Skeletal muscle cell (primary cell): ENCODE results near the gene LBP.

GRCh38 chr20:38346214-38347277, at the start of gene LBP:
TSS of gene LBP (plus strand) at chr20:38346482.
- RRBS, result no CpG with 5 or more reads among the region's 15 CpGs

GRCh38 chr20:38354925-38355665, 8.8 kb downstream of the LBP start:
- RRBS, result 66% methylated on average over 2 of the region's 15 CpGs

- RRBS, result no CpG with 5 or more reads among the region's 7 CpGs
Observed at GRCh38 chr20:38357579-38358005, 11.3 kb downstream of the LBP start.

DNA sequence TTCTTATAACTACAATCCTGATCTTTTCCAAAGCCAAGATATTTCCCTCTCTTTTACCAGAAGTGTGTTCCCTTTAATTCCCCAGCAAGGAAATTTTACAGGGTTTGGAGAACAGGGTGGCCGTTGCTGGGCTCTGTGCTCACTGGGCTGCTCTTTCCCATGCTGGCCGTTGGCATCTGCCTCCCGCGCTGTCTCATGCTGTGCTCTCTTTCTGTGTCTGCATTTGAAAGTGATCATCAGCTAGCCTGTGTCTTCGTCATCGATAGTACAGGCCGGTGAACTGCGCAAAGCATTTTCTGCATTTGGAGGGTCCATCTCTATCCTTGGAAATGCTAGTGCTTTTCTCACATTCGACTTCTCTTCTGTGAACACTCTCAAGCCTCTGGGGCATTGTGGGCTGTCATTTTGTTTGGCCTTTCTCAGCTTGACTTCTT, 30.8 kb upstream of the RALGAPB start:
- RRBS, result no CpG with 5 or more reads among the region's 9 CpGs

- RRBS, result no CpG with 5 or more reads among the region's 12 CpGs
Observed at GRCh38 chr20:38808898-38809729, 3.6 kb downstream of the PPP1R16B start.

- RRBS, result no CpG with 5 or more reads among the region's 4 CpGs
Observed at GRCh38 chr20:38842603-38843280, 37.2 kb downstream of the PPP1R16B start.

DNA sequence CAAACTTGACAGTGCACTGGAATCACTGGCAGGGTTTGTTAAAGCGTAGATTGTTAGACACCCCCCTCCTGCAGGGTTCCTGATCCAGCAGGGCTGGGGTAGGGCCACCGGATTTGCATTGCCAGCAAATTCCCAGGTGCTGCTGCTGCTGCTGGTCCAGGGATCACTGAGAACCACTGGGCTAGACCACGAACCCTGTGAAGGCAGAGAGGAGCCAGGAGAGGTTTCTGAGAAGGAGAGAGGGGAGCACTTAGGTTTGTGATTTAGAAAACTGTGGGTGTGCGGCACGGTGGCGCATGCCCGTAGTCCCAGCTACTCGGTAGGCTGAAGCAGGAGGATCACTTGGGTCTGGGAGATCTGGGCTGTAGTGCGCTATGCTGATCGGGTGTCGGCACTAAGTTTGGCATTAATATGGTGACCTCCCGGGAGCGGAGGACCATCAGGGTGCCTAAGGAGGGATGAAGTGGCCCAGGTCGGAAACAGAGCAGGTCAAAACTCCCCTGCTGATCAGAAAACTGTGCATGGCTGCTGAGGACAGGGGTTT, 53.7 kb upstream of the FAM83D start:
- RRBS, result no CpG with 5 or more reads among the region's 14 CpGs

- RRBS, result no CpG with 5 or more reads among the region's 7 CpGs
Observed at GRCh38 chr20:38883991-38884328, 42.3 kb upstream of the FAM83D start.

DNA sequence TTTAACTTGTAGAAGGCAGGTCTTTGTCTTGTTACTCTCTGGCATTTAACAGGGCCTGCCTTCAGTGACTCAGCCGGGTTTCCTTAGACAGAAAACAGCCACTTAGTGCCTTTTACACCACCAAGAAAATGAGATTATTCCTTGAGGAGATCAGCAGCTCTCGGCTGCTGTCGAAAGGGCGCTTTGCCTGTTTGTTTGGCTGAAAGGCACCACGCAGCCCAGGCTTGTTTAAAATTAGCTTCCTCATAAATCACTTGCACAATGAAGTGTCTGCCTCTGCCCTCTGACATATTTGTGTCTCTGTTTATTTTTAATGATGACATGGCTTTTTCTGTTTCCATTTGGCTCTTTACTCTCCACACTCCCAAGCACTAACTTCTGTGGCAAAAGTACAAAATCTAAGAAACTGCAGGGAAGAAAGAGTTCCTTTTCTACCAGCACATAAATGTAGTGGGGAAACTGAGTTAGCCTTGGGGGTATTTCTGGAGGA, 702.5 kb downstream of the MAFB start:
- RRBS, result no CpG with 5 or more reads among the region's 5 CpGs

DNA sequence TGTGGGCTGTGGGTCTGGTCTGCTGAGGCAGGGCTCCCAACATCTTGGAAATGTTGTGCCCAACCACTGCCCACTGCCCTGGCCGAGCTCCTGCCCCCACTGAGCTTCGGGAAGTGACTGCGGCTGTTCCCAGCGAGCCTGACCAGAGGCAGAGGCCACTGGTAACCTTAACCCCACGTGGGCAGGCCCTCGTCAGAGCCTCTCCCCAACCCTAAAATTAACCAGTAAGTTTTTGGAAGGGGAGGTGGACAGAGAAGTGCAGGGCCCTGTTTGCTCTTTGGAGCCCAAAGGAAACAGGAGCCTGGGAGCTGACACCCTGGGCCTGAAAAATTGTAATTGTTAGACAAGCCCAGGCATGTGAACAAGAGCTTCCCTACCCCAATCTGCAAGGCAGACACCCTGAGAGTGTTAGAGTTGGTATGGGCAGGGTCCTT, 225.8 kb downstream of the MAFB start:
- RRBS, result no CpG with 5 or more reads among the region's 6 CpGs

DNA sequence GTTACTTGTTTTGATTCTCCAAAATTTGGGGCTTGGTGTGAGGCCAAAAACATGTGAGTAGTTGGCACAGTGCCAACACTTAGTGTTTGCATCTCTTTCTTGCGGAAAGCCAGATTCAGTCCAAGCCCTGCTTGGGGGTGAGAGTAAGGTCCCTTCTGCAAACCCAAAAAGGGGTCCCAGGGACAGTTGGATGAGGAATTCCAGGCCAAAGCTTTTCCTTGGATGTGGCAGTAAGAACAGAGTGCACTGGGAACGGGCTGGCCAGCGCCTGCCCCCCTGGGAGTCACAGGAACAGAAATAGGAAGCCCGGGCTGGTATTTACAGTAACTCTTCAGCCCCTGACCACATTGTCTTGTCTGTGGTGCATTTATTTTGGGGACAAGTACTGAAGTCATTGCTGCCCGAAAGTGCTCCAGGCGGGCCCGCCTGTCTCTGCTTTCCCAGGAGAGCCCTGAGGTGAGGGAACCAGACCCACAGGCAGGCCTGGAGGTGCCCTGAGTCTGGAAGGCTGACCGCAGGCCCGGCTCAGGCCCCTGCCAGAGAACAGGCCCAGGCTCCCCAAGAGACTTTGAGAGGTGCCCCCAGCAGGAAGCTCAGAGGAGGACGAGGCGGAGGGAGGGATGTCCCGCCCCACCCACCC, 218.5 kb downstream of the MAFB start:
- RRBS, result no CpG with 5 or more reads among the region's 12 CpGs

- RRBS, result no CpG with 5 or more reads among the region's 8 CpGs
Observed at GRCh38 chr20:41011274-41012224, 17.1 kb upstream of the TOP1 start.

- RRBS, result 0% methylated on average over 12 of the region's 40 CpGs
Observed at GRCh38 chr20:41029234-41029630, 610 bp downstream of the TOP1 start.

DNA sequence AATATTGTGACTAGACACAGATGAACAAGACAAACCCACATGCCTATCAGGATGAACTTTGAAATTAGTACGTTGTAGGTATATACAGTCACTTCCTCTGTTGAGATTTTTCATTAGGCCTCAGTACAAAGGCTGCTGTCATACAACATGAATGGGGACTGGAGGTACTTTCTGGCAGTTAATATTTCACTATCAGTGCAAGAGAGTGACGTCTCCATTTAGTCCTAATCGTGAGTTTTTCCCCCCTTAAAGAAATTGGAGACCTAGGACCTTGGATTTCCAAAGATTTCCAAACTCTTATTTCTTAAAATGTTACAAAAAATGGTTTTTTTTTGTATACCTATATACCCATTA, 10.5 kb downstream of the TOP1 start:
- RRBS, result no CpG with 5 or more reads among the region's 3 CpGs

- RRBS, result no CpG with 5 or more reads among the region's 1 CpG
Observed at GRCh38 chr20:41042994-41043313, 14.3 kb downstream of the TOP1 start.

GRCh38 chr20:41048533-41049312, 20.1 kb downstream of the TOP1 start:
- RRBS, result no CpG with 5 or more reads among the region's 6 CpGs

GRCh38 chr20:41075709-41076574, 47.3 kb downstream of the TOP1 start:
- RRBS, result no CpG with 5 or more reads among the region's 7 CpGs

GRCh38 chr20:41092324-41092855, 45.0 kb upstream of the PLCG1 start:
- RRBS, result no CpG with 5 or more reads among the region's 3 CpGs

- RRBS, result no CpG with 5 or more reads among the region's 22 CpGs
Observed at GRCh38 chr20:41136247-41136677, 1.1 kb upstream of the PLCG1 start.

- RRBS, result under 1% methylated on average over 7 of the region's 11 CpGs
Observed at GRCh38 chr20:41137920-41138029, 432 bp downstream of the PLCG1 start.